ENCODE measurements around the gene PDLIM3.

DNA sequence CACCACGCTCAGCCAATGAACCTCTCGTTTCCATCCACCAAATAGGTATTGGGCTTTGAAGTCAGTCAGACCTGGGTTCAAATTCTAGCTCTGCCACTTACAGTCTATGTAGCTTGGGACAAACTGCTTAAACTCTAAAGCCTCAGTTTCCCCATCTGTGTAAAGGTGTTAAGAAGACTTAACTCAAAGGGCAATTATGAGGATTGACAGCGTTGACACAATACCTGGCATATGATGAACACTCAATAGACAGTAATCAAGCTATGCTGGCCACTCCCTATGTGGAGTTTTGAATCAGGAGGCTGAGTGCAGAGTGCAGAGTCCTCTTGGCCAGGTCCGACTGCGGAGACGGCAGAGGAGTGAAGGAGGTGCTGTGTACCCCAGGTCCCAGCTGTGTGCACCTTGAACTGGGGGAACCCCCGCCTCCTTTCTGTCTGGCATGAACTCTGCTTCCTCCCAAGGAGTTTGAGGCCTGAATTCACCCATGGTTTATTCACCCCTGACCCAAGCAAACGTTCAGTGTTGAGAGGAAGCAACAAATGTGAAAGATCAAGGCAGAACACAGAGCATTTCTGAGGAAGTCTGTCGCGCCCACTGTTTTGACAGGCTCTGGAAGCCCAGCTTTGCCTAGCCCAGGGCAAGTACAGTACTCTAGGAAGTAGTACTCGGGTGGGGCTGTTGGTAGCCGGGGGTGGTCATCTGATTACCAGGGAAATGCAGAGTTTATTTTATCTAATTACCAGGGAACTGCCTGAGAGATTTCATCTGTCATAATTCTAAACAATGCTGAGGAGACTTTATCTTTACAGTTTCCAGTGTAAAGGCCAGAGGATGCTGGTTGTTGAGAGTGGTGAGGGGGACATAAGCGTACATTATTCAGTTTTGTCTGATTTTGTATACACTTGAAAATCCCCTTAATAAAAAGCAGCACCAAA is 72.9 kb upstream of the IRF2 start:
- PRO-cap: no peak

GRCh38 chr4:184732010-184732602 is 1.8 kb downstream of the CENPU start:
- PRO-cap: no peak

DNA sequence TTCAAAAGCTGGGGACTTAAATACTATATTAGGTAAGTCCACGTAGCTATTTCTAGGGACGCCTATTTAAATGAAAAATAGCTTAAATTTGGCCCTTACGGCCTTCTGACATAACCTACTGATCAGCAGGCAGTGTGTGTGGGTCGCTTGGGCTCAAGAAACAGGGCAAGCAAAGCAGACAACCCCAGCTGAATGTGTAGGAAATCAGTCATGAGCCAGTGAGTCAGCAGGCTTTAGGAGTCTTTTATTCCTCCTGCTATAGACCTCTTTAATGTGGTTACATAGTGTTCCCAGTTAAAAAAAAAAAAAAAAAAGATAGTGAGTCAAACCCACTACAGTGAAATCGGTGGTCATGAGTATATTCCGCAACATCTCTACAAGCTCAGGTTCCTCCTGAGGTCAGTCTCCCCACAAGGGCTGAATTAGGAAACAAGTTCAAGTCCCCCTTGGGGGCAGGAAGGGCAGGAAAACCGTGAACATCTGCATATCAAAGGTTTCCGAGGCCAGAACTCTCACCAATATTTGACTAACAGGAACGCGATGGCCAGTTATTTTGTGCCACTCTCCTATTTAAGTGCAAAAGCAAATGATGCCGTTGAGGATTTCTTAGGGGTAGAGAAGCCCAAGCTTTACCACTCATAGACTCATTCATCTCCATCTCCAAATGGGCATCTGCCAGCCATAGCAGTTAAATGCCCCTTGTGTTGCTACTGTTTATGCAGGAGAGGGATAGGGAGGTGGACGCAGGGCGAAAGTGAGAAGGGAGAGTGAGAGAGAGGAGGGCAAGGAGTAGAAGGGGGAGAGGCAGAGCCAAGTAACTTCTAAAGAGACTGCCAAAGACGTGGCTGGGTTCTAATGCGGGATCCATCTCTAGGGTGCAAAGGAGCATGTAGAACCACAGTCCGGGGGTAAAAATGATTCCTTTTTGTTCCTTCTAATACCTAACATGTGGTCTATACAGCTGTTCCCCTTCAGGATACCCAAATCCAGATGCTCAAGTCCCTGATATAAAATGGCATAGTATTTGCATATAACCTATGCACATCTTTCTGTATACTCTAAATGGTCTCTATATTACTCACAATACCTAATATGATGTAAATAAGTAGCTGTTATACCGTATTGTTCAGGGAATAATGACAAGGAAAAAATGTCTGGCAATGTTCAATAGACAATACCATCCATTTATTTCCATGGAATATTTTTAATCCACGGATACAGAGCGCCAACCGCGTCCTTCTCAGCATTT is 32.4 kb downstream of the ACSL1 start:
- PRO-cap: no peak

DNA sequence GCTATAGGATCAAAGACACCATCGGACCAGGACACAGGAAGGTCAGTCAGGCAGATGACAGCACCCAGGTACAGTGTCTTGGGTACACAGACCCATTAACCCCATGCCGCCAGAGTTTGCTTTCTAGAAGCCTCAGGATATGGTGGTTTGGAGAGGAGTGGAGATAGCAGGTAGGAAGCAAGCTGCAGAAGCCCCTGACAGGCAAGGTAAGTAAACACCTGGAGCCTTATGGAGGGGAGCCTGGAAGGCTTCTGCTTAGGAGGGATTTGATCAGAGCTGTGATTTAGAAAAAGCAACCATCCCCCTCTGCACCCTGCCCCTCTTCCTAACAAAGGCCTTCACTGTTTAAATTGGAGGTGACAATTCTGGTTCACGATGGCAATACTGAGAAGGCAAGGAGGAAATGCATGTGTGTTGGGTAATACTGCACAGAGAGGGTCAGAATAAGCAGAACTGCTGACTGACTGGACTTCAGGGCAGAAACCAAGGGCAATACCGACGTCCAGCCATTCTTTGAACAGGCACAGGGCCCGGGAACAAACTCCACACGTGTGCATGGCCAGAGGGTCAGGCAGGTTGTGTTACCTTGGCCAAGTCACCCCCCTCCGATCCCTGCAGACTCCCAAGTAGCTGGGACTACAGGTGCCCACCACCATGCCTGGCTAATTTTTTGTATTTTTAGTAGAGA is 6.1 kb downstream of the ACSL1 start:
- PRO-cap: no peak

DNA sequence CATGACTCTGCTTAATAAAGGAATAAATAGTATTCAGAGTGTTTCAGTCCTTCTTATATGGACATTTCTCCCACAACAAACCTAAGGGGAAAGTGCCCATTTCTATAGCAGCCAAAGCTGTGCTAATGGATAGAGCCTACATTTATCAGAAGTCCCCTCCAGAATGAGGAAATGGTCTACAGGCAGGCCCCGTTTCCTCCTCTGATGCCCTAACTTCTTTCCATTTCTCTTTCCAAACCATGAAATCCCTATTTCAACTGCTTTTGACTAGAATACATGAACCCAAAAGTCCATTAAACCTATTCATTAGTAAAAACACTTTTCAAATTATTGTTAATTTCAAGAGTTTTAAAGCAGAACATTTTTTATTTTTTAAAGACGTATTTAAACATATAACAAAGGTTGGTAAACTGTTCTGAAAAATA is 4.5 kb downstream of the ACSL1 start:
- PRO-cap: no peak

- PRO-cap: bidirectional peak, plus-strand start at chr4:184825578, minus-strand start at chr4:184825398
These were observed 558 bp downstream of the ACSL1 start for GRCh38 chr4:184824958-184825862.

DNA sequence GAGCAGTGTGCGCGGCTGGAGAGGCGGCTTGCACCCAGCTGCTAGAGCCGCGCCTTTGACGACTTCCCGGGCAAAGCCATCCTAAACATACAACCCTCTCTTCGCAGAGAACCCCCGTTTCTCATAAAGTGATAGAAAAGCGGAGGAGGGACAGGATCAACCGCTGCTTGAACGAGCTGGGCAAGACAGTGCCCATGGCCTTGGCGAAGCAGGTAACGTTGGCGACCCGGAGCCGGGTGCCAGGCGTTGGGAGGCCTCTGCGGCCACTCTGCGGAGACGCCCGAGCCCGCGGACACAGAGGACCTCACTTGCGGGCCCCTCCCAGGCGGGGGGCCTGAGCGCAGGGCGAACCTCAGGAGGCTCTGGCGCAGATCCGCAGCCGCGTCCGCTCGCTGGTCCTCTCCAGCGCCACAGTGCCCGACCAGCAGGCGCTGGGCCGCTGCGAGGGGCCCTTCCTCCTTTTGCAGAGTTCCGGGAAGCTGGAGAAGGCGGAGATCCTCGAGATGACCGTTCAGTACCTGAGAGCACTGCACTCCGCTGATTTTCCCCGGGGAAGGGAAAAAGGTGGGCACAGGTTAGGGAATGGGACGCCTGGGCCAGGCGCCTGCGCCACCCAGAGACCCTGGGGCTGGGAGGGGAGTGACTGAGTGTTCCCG is 1.1 kb downstream of the HELT start:
- PRO-cap: no peak

- PRO-cap: no peak
These were observed 32.6 kb upstream of the SLC25A4 start for GRCh38 chr4:185110499-185110898.

GRCh38 chr4:185394453-185395578 is 908 bp downstream of the LRP2BP start:
- PRO-cap: no peak

- PRO-cap: no peak
These were observed 28.6 kb upstream of the CCDC110 start for GRCh38 chr4:185499993-185500756.

DNA sequence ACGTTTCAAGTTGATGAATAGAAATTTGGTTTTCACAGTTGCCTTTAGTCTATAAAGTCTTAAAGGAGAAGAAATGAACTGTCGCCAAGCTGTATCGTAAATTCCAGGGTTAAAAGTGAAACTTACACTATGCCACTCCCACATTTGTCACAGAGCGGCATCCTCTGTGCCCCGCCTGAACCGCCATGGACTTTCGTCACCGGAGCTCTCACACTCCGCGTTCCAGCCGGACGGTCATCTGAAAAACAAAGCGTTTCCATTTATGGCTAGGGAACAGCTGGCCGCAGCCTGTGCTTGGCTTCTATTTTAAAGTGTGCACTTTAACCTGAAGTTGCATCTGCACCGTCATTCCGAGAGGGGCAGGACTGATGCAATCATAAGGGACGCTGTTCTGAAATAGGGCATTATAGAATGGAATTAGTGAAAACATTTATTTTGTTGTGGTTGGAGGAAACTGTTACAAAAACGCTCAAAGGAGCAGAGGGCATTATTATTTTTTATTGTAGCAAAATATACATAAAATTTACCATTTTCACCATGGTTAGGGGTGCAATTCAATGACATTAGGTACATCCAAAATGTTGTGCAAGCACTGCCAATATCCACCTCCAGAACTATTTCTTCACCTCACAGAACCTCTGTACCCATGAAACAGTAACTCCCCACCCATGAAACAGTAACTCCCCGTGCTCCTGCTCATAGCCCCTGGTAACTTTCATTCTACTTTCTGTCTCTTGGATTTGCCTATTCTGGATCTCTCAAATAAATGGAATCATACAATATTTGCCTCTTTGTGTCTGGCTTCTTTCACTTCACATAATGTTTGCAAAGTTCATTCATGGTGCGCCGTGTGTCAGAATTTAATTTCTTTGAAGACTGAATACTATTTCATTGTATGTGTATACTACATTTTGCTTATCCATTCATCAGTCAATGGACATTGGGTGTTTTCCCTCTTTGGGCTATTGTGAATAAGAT is 30.7 kb downstream of the PDLIM3 start:
- PRO-cap: no peak

GRCh38 chr4:185535317-185535947 is at the start of gene PDLIM3:
PDLIM3 (minus strand) TSS chr4:185535507.
- PRO-cap: bidirectional peak, plus-strand start at chr4:185535759, minus-strand start at chr4:185535462

- PRO-cap: no peak
These were observed 5.9 kb upstream of the PDLIM3 start for GRCh38 chr4:185541075-185541836.

DNA sequence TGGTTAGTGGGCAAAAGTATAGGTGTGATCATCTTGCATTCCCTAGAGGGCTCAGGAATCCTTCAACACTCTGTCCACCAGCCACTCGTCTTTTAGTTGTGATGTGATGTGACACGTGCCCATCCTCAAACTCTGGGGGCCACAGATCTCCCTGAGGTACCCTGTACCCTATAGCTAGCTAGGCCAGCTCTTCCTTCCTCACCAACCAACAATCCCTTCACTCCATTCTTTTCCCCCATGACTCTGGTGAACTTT is 83.7 kb upstream of the PDLIM3 start:
- PRO-cap: no peak

GRCh38 chr4:185695847-185696176 is 116.2 kb downstream of the SORBS2 start:
- PRO-cap: no peak

GRCh38 chr4:185719134-185719600 is 92.8 kb downstream of the SORBS2 start:
- PRO-cap: no peak

DNA sequence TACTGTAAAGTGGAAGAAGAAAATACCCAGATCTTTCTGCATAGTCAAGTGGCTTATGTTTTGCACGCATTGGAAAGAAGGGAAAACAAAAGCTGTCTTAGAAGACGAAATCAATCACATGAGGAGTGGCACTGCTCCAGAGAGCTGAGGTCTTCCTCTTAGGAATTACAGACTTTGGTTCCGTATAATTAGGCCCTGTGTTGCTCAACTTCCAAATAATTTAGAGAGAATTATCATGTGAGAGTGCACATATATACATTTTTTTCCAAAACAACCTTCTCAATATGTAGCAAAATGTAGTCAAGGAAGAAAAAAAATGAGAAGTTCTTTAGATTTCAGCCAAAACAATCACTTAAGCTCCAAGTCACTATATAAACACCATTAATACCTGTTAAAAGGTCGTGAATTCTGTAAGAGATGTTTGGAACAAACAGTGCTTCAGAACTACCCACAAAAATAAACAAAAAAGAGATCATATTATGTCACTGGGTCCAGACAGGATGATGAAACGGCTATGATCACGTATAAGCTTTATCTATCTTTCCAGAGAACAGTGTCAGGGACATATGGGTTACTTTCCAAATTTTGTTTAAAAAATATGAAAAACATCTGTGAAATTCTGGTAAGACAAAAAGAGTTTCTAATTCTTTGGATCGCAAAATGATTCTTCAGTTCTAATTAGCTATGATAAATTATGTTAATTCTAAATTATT is 90.2 kb downstream of the SORBS2 start:
- PRO-cap: no peak

DNA sequence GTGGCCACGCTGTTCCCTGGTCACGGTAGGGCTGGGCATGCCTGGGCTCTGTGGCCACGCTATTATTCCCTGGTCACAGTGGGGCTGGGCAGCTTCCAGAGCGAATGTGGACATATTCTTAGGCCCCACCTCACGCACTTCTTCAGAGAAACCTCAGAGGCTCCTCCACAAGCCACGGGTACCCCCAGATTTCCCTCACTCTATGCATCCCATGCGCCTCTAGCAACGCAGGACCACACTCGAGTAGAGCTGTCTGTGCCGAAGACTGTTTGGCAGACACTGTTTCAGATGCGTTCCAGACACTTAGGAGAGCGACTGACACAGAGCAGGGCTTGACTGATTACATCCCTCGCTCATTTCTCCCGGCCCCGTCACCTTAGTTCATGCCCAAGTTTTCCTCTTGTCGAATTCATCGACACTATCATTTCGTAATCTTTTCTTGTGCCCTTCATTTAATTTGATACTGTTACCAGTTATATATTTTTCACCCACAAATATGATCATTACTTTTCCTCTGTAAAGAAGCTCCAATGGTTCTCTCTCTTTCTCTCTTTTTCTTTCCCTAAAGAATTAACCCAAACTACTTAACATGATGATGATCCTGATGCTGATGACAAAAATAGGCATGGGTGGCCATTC is 15.0 kb downstream of the SORBS2 start:
- PRO-cap: no peak

- PRO-cap: no peak
These were observed 26.9 kb upstream of the SORBS2 start for GRCh38 chr4:185838475-185839667.

- PRO-cap: no peak
These were observed 51.8 kb upstream of the SORBS2 start for GRCh38 chr4:185863738-185864297.